LHCN-M2 (cell line): ENCODE measurements around a stretch of chr10.

- RAMPAGE, long total RNA = no peak
These were observed 50.4 kb downstream of the ADD3 start for GRCh38 chr10:110058099-110058637.

GRCh38 chr10:110244982-110246097, 37.9 kb downstream of the MXI1 start:
- RAMPAGE, long total RNA = no peak

- RAMPAGE, long total RNA = no peak
These were observed 7.2 kb downstream of the SMNDC1 start for GRCh38 chr10:110297388-110298020.

GRCh38 chr10:110399255-110400004, 94.7 kb upstream of the SMNDC1 start:
- RAMPAGE, long total RNA = no peak

DNA sequence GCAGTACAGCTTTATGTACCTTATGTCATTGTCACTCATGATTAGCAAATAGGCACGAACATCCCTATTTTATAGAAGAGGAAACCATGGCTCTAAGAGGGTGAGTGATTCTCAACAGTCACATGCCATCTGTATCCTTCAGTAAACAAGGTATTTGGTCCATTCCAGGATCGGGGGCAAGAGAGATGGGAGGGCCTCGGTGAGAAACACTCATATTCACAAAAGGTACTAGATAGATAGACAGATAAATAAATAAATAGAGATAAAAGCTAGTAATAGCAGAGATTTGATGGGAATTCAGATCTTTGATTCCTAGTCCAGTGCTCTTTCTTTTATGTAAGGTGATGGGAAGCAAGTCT, 5.1 kb upstream of the DUSP5 start:
- RAMPAGE, long total RNA = no peak

GRCh38 chr10:110578478-110578861, 11.0 kb downstream of the SMC3 start:
- RAMPAGE, long total RNA = no peak

DNA sequence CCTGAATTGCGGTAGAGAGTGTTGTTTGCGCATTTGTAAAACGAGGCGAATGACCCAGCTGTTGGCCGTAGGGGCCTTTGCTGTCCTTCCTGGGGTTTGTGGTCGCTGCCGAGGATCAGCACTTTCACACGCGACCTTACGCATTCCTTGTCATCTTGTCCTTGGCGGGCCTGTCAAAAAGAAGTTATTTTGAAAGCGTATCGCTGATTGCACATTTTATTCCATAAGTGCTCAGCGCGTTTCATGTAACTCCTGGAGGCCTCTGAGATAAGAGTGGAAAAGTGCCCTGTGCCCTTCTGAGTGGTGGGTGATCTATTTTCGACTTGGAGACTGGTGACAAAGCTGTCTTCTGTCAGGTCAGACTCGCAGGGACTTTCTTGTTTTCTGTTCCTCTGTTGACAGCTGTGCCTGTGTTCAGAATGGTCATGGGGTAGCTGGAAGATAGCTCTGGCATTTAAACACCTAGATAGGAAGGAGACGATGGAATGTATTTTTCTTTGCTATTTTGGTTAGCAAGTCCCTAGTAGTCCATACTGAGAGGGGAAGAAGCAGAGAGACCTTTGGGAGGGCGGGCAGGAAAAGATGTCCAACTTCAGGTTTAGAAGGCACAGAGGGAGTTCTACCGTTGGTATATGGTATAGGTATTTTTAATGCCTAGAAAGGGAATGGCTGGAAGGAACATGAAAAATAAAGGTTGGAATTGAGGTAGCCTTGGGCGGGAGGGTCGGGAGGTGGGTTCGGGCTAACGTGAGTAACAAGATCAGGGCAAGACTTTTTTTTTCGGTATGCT, 41.1 kb downstream of the RBM20 start:
- RAMPAGE, long total RNA = no peak

DNA sequence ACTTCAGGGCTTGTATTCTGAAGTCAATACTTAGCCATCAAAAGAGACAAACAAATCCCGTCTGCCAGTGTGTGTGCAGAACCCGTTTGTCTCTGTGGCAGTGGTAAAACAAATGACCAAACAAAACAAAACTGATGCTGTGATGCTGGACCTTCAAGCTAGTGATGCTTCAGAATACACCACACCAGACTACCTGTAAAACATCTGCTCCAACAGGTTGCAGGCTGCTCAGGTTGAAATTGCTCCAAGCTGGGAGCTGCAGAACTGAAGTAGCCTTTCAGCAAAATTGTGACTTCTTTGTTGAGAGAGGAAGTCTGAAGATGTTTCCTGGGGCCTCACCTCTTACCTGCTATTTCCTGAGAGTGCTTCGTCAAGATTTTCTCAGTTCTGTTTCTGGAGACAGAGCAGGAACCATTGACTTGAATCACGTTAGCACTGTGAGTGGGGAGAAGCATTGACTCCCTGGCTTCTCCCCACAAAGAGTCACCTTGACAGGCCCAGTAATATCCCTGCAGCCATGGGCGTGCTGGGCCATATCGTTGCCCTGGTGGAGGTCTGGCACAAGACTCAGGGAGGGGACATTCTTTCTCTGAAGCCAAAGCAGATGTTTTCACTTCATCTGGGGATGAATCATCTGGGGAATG, 80.1 kb downstream of the RBM20 start:
- RAMPAGE, long total RNA = no peak

DNA sequence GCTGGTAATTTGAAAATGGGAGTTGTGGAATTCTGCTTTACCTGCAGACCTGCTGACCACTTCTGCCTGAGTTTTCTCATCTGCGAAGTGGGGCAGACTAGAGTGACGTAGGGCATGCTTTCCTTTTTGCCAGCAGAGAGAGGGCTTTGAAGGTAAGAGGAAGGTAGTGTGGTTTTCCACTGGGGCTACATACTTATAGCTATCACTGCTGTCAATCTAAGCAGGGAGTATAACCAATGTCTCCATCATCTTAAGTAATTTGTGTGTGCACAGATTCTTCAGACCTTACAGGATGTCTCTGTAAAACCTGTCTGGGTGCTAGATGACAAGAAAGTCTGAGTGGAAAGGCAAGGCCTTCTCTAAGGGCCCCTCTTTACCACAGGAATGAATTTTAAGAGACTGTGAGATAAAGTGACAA, 106.8 kb downstream of the RBM20 start:
- RAMPAGE, long total RNA = no peak

DNA sequence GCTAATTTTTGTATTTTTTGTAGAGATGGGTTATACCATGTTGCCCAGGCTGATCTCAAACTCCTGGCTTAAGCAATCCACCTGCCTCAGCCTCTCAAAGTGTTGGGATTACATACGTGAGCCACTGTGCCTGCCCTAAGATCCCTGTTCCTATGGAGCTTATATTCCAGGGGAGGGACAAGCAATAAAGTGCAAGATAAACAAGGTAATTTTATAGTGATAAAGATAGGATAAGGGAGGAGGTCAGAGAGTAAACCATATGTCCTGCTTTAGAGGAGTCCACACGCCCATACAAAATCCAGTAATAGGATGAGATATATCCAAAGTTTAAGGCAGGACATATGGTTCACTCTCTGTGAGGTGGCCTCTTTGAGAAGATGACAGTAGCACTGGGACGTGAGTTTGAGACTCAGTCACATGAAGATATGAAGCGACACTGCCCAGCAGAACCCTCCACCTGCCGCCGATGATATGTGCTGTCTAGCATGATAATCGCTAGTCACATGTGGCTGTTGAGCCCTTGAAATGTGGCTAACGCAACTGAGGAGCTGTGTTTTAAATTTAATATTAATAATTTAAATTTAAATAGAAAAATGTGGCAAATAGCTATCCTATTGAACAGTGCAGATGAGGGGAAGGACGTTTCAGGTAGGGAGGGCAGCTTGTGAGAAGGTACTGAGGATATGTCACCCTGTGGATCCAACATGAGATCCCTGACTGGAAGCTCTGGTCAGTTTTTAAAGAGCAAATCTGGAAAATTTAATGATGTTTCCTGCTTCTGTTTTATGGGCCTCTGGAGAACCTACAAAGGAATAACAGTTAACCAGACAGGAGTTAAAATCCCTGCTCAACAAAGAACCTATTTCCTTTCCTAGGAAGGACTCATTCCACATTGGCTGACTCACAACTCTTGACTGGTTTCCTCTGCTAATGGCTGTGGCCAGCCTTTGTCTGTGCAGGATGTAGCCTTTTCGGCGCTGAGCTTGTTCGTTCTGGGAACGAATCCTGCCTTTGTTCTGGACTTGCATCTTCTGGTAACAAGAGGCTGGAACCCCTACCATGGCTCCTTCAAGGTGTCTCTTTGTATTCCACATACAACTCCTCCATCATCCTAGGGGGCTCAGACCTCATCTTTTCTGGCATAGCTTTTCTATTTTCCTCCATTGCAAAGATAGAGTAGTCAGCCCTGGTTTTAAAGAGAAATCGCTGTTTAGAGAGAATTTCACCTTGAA, 113.1 kb upstream of the PDCD4 start:
- RAMPAGE, long total RNA = no peak

GRCh38 chr10:110823878-110824563, 47.7 kb upstream of the PDCD4 start:
- RAMPAGE, long total RNA = no peak

DNA sequence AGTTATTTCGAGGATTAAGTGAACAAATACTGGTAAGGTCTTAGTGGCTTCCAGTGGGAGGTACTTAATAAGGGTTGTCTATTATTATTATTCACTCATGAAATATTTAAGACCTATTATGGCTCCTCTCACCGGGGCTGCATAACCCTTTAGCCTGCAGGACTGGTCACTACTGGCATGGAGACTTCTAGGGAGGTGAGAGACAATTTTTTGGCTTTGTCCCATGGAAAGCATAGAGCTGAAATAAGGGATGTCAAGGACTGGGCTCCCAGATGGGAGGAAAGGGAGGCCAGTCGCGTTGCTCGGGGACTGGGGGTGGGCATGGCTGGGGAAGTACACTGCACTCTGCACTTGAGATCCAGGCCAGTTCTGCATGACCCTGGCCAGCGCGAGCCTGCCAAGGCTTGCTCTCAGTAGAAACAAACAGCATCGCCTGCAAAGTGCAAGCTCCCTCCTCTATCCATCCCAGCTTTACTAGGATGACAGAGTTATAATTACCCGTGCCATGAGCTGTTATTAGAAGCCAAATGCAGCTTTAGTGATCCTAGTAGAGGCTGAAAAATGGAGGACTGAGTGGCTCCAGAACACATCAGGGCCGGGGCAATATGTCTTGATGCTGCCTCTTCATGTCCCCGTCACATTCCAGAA, 43.9 kb upstream of the PDCD4 start:
- RAMPAGE, long total RNA = no peak

- RAMPAGE, long total RNA = no peak
These were observed 337 bp downstream of the PDCD4 start for GRCh38 chr10:110872030-110872500.

DNA sequence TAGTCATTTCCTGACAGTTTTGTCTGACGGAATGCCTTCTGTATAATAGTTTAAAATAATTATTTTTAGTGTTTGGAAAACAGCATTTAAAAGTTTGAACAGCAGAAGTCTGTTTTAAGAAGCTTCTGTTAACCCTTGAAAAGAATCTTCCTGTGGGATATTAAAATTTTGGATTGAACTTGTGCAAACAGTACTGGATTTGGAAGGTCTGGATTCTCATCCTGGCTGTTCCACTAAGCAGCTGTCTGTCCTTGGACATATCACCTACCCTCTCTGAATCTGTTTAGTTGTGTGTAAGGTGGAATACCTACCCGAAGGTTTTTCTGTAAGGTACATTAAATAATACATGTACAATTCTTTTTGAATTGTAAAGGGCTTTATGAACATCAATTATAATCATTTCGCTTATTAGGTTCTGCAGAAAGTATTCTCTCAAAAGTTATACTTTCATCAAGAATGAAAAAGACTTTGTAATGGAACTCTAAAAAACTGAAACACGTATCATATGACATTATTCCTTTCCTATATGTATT, 2.2 kb downstream of the PDCD4 start:
- RAMPAGE, long total RNA = no peak

DNA sequence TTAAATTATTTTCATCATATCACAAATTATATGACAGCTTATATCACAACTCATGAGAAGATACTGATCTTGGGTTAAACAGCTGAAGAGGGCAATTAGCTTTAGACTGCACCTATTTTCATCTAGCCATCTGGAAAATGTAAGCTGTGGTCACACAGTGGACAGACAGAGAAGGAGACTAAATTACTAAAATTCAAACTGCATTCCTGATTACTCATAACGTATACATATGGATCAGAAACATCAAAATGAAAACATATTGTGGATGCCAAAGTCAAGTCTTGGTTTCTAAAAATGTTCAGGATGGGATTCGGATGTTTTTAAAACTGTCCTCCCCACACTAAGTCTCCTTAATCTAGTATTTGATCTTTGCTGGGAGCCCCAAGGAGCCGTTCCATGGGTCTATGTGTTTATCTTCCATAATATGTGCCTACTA, 6.6 kb downstream of the BBIP1 start:
- RAMPAGE, long total RNA = no peak

- RAMPAGE, long total RNA = no peak
These were observed 4.7 kb downstream of the SHOC2 start for GRCh38 chr10:110923980-110924626.

DNA sequence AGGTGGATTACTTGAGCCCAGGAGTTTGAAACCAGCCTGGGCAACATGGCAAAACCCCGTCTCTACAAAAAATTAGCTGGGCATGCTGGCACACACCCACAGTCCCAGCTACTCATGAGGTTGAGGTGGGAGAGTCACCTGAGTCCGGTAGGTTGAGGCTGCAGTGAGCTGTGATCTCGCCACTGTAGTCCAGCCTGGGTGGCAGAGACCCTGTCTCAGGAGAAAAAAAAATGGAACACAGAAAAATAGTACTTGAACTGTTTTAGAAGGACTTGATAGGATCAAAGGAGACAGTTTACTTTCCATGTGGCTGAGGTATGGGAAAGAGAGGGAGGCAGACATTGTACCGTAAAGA, 53.2 kb downstream of the SHOC2 start:
- RAMPAGE, long total RNA = no peak

DNA sequence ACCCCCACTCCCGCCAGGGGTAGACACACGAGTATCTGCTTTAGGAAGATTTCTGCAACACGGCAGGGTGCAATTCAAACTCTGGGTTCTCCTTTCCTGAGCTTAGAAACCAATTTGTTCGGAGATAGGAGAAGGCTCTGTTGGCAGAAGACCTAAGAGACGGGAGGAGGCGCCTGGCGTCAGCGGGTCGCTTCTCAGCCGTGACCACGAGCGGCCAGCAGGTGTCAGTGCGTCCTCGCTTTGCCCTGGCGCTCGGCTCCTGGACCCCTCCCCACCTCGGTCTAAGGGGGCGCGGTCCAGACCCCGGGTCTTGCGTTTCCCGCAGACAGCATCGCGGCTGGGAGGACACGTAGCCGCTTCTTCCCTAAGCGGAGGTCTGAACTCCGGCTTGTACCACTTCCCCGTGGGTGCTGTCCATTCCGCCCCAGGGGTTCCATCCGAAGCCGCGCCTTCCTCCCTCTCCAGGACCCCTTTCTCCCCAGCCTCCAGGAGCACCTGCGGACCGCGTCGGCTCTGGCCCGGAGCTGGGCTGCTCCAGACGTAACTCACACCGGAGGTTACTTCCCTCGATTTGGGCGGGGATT, 664 bp upstream of the ADRA2A start:
- RAMPAGE, long total RNA = no peak

GRCh38 chr10:111183399-111183772, 106.6 kb downstream of the ADRA2A start:
- RAMPAGE, long total RNA = no peak

GRCh38 chr10:112209414-112209775, 25.8 kb upstream of the GPAM start:
- RAMPAGE, long total RNA = no peak